ENCODE measurements around a stretch of chr12.

- PRO-cap: no peak
Observed at GRCh38 chr12:38892297-38892590, 13.1 kb downstream of the CPNE8 start.

- PRO-cap: no peak
Observed at GRCh38 chr12:39145014-39145829, 239.8 kb upstream of the CPNE8 start.

- PRO-cap: no peak
Observed at GRCh38 chr12:39424757-39425664, 17.9 kb downstream of the KIF21A start.

- PRO-cap: no peak
Observed at GRCh38 chr12:39441761-39442265, 1.1 kb downstream of the KIF21A start.

DNA sequence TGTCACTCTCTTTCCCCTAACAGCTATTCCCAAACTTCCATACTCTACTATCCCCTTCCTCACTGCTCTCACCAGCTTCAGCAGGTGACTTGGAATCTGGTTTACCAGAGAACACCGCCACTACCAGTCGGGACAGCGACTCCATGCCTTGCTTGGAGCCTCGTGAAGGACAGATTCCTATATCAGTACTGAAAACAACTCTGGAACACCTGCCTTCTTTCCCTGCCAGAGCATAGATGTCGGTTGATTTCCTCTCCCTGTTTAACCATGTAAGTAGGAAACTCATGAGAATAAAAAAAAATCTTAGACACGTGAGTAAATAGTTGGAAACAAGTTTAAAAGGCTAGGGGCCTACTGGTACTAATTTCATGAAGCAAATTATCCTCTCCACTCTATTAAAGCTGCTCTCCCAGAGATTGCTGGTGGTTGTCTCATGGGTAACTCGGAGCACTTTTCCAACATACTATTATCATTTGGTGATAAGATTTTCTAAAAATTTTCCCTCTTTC, 213.1 kb downstream of the C12orf40 start:
- PRO-cap: no peak

- PRO-cap: no peak
Observed at GRCh38 chr12:39978520-39978938, 127.4 kb downstream of the SLC2A13 start.

DNA sequence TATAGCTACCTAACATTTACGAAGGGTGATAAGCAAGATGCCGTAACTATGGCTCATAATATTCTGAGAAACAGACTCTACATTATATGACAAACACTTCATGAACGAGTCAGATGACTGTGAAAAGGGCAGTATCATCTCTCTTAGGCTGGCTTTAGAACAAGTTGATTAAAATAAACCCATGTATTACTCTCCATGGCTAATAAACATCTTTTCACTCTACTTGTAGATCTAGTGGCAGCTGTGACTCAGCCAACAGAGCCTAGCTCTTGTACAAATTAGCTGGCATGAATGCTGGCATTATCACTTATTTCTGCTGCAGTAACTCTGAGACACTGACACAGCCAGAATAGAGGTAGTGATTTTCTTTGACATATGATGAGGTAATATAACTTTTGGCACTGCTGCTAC, 47.1 kb downstream of the SLC2A13 start:
- PRO-cap: no peak

- PRO-cap: no peak
Observed at GRCh38 chr12:40137091-40137627, 31.3 kb upstream of the SLC2A13 start.

- PRO-cap: no peak
Observed at GRCh38 chr12:41567364-41567926, 379.3 kb downstream of the PDZRN4 start.

- PRO-cap: no peak
Observed at GRCh38 chr12:42038934-42039300, 105.8 kb downstream of the GXYLT1 start.

GRCh38 chr12:42082320-42082811, 62.3 kb downstream of the GXYLT1 start:
- PRO-cap: no peak

GRCh38 chr12:42105696-42106180, 38.9 kb downstream of the GXYLT1 start:
- PRO-cap: no peak

GRCh38 chr12:42145177-42145690, 560 bp upstream of the GXYLT1 start:
- PRO-cap: no peak

GRCh38 chr12:42173906-42174692, 29.4 kb upstream of the GXYLT1 start:
- PRO-cap: no peak

DNA sequence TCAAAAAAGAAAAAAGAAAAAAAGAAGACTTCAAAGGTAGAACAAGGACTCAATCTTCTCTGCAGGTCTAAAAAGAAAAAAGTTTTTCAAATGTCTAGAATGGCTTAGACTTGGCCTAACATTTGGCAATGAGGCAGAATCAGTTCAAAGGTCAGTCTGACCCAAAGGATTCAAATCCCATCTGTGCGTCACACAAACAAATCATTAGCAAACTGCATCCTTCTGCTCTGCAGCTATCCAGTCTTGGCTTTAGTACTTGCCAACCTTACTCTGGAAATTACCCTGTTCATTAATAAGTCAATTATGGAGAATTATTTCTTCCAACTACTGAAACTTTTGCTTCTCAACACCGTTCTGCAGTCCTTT, 3.1 kb downstream of the YAF2 start:
- PRO-cap: no peak

DNA sequence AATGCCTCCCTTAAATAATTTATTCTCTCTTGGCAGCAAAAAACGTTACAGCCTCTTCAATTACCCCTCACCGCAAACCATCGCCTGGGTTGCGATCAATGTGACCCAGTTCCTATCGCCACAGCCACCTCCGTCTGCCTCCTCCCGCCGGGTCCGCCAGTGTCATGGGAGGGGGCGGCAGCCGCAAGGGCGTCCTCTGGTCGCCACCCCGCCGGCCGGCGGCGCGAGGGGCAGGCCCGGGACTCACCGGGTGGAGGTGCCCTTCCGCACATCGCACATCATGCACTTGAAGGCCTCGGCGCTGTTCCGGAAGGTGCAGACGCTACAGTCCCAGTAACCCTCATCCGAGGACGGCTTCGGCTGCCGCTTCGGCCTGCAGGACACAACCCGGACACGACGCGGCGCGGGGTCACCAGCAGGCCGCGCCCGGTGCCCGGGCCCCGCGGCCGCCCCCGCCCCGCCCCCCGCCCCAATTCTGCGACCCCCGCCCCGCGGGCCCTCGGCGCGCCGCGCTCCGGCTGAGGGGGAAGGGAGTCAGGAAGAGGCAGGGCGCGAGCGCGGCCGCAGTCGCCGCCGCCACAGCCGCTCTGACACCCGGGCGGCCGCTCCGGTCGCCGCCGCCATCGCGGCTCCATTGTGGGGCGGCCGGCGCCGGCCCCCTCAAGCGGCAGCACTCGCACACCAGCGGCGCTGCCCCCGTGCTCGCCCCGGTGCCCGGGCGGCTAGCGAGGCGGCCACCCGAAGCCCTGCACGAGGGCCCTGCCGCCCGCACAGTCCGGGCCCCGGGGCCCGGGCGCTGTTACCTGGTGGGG, 490 bp downstream of the YAF2 start:
- PRO-cap: bidirectional peak, plus-strand start at position 366 of the sequence, minus-strand start at position 136 of the sequence

DNA sequence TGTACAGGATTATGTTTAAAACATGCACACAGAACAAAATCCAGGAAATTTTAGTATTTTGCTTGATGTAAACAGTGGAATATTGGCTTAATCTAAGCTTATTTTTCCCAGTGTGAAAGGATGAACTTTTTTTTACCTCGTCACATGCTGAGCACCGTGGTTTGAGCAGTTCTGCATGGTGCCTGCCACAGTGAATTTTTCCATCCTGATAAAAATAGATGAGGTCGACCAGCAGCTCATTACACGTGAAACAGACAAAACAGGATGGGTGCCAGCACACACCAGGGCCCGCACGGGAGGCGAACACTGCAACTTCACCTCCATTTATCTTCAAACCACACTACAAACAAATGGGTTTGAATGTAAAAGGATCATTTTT, 121.1 kb downstream of the PRICKLE1 start:
- PRO-cap: no peak

DNA sequence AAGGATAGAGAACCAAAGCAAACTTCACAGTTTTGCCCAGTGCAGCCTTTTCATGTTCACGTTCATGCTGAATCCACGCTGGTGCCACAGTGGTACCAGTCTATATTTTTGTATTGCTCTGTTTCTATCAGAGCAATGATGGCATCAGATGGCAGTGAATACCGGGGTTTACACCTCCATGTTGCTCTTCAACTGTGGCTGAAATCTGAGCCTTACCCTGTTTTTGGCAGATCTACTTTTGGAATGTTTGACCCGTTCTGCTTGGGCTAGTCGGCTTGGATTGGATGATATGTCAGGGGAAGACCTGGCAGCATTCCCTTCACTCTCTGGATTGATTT, 144.9 kb upstream of the PRICKLE1 start:
- PRO-cap: no peak

- PRO-cap: no peak
Observed at GRCh38 chr12:43858889-43859589, 23.2 kb downstream of the TMEM117 start.

DNA sequence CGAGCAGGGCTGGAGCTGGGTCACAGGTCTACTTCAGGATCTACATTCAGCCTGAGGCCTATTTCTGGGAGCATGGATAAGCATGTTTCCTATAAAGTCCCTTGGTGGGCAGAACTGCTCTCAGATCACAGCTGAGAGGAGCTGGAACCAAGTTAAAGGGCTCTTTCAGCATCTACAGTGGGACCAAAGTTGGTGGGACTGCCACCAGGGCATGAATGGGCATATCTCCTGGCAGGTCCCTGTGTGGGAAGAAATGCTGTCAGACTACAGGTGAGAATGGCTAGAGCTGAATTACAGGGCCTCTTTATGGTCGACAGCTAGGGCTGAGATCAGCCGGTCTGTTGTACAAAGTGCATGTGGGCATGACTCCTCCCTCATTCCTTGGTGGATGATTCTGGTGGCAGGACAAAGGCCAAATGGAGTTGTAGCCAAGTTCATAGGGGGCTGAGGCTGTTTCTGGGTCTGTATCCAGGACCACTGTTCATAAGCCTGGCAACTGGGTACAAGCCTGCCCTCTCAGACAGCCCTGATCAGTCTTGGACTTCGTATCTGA, 460.6 kb downstream of the TMEM117 start:
- PRO-cap: no peak

All from sternocleidomastoid (tissue), 1 donor.